SK-N-DZ (cell line): ENCODE measurements around the gene ALDH3A2.

GRCh38 chr17:19648691-19649321 is at the start of gene ALDH3A2:
Gene ALDH3A2, plus strand, starts transcription at chr17:19648751.
RAMPAGE:
- cytosol, long total RNA, result start-site peak on the plus strand at chr17:19648771-19648797, 76 and 48 reads in 2 replicates; start-site peak on the plus strand at chr17:19648863-19648967, 89 and 144 reads in 2 replicates
- nucleus, long total RNA, result start-site peak on the plus strand at chr17:19648771-19648846, 40 and 24 reads in 2 replicates

GRCh38 chr17:19724454-19725333 is 8.3 kb upstream of the SLC47A2 start:
RAMPAGE:
- cytosol, long total RNA, result no peak
- nucleus, long total RNA, result no peak

DNA sequence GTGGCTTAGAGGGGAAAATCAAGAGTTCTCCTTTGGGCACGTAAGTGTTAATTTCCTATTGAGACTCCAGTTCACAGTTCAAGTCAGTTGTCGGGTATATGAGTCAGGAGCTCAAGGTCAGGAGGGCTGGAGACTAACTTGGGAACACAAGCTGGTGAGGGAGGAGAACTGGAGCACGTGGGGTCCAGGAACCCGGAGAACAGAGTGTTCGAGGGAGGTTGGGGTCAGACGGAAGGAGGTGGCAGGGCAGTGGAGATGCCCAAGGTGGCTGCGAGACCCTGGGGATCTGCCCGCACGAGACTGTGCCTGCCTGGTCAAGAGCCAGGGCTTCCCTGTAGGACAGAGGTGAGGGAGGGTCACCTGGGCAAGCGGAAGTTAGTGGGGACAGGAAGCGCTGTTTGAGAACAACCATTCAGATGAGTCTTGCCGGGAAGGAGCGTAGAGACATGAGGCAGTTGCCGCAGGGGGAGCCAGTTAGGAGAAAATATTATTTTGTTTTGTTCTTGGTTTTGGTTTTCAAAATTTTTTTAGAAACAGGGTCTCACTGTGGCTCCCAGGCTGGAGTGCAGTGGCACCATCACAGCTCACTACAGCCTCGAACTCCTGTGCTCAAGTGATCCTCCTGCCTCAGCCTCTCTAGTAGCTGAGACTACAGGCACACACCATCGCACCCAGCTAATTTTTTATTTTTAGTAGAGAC is 11.9 kb downstream of the ALDH3A1 start:
RAMPAGE:
- cytosol, long total RNA, result no peak
- nucleus, long total RNA, result no peak

RAMPAGE:
- cytosol, long total RNA, result no peak
- nucleus, long total RNA, result no peak
Observed at GRCh38 chr17:19969822-19970737, 7.5 kb downstream of the AKAP10 start.

DNA sequence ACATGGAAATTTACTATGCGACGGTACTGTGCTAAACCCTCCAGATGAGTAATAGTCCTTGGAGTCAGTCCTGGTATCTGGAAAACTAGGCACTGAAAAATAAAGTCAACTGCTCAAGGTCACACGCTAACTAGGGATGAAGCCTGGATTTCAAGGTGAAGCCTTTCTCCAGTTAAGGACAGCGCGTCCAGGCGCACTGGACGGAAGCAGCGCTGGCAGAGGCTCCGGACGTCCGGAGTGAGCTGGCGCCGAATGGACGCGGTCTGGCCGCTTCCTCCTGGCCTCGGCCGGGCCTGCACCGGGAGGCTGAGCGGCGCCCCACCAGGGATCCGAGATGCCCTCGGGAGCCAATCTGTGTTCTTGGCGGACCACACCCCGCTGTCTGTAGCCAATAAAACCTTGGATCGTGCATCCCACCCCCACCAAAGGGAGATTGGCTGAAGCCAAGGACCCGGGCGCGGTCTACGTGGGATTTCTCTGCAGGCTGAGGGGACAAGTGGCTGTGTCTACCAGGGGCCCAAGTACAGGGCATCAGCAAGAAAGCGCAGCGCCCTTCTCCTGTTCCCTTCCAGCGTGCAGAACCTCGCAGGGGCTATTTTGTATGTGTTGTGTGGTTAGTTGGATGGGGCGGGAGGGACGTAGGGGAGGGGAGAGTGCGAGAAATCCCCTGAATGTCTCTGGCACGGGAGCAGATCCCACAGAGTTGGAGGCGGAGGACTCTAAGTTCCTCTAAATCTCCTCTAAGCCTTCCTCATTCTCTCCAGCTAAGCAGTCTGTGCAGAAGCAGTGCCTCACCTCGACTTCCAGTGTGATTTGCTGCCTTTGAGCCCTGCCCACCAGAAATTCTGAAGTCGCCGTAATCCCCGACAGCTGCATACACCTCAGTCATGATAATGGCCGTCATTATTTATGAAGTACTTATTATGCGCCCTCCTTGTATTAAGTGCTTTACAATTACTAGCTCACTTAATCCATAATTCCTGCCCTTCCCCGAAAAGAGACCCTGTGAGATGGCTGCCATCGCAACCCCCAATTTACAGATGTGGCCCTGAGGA is 2.5 kb upstream of the AKAP10 start:
RAMPAGE:
- cytosol, long total RNA, result no peak
- nucleus, long total RNA, result no peak

RAMPAGE:
- cytosol, long total RNA, result no peak
- nucleus, long total RNA, result no peak
Observed at GRCh38 chr17:20010951-20011434, 1.8 kb downstream of the SPECC1 start.

GRCh38 chr17:20090977-20092394 is 82.3 kb downstream of the SPECC1 start:
RAMPAGE:
- cytosol, long total RNA, result no peak
- nucleus, long total RNA, result no peak

DNA sequence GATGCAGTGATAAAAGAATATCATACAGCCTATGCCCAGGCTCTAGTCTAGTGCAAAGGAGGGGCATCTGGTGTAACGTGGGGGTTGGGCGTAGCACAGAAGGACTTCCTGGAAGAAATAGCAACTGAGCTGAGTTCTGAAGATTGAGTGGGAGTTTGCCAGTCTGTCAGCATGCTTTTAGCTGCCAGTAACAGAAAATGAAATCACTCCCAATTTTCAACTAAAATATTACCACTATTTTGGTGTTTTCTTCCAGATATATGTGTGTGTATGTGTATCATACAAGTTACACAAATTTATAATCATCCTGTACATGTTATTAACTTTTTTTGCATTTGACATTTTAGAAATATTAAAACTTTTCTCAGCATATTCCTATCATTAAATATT is 197.0 kb downstream of the SPECC1 start:
RAMPAGE:
- cytosol, long total RNA, result no peak
- nucleus, long total RNA, result no peak

DNA sequence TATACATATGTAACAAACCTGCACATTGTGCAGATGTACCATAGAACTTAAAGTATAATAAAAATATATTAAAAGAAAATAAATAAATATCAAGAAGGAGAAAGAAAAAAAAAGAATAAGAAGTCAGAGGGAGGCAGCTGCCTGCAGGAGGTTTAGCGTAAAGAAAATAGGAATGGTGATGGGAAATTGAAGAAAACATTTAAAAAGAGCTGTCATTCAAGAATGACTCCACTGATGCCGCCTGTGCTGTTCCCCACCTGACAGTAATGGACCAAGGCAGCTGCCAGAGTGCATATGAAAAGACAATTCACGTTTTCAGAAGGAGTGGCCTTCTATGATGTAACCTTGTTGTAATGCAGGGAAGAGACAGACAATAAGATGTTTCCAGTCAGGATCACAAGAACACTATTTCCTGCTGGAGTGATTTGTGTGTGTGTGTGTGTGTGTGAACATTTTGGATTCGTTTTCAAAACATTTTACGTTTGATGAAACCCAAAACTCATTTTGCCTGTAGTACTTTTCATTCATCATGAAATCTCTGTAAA is 203.8 kb downstream of the LGALS9B start:
RAMPAGE:
- cytosol, long total RNA, result no peak
- nucleus, long total RNA, result no peak

DNA sequence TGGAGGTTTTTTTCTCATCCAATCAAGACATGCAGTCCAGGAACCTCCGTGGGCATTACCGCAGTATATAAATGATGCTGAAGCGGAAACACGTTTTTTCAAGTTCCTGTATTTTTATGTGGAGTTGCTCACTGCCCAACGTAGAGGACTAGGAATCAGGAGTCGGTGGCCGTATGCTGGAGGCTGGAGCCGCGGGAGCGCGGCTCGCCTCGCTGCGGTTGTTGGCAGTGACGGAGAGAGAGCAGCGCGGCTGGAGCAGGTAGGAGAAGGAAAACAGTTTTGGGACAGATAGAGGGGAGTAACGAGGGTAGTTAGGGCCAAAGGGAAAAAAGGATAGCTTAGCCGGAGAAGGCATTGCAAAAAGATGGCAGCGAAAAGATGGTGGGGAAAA is 174.4 kb downstream of the USP22 start:
RAMPAGE:
- cytosol, long total RNA, result no peak
- nucleus, long total RNA, result start-site peak on the plus strand centred at position 148 of the sequence, 21 bp wide, 20 and 12 reads in 2 replicates

RAMPAGE:
- cytosol, long total RNA, result no peak
- nucleus, long total RNA, result no peak
Observed at GRCh38 chr17:21000878-21001314, 41.9 kb downstream of the USP22 start.

DNA sequence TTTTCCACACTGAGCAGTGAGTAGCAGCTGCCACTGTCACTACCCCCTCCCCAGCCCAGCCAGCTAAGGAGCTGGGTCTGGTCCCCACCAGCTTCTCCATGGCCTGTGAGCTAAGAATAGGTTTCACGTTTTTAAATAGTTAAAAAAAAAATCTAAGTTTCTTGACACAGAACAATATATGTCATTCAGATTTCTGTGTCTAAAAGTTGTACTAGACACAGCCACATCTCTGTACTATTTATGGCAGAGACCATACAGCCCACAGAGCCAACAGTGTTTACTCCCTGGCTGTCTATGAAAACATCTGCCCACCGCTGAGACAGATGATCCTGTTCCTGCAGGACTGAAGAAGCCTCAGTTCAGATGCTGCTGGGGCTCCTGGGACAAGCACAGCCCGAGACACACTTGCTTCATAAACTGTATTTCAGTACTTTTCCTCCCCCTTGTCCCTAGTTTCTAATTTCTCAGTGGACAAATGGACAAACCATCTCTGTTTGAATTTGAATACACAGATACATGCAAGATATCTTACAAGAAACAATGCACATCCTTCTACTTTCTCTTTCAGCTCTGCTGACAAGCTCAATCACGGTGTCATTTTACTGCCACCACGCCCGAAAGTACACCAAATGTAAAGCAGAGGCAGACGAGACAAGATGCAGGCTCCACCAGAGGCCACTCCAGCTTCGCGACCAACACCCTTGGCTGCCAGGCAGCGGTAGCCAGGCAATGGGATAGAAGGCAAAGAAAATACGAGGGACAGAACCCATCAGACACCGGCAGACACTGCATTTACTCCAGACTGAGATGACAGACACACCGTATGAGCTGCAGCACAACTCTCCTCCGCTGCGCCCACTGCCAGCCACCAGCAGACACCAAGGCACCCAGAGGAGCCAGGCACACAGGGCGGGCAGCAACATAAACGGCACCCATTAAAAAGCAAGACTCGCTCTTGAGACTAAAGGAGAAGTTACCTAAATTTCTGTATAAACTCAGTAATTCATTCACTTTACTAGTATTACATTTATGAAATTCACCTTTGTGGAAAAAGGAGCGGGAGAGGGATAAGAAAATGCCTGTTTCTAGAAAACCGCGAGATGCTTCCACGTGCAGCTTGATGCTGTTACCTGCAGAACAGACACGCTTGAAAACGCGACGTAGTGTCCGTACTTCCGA is 41.1 kb downstream of the USP22 start:
RAMPAGE:
- cytosol, long total RNA, result no peak
- nucleus, long total RNA, result no peak

RAMPAGE:
- cytosol, long total RNA, result no peak
- nucleus, long total RNA, result no peak
Observed at GRCh38 chr17:21017725-21018407, 24.9 kb downstream of the USP22 start.

RAMPAGE:
- cytosol, long total RNA, result no peak
- nucleus, long total RNA, result no peak
Observed at GRCh38 chr17:21132339-21132949, 5.7 kb downstream of the DHRS7B start.

DNA sequence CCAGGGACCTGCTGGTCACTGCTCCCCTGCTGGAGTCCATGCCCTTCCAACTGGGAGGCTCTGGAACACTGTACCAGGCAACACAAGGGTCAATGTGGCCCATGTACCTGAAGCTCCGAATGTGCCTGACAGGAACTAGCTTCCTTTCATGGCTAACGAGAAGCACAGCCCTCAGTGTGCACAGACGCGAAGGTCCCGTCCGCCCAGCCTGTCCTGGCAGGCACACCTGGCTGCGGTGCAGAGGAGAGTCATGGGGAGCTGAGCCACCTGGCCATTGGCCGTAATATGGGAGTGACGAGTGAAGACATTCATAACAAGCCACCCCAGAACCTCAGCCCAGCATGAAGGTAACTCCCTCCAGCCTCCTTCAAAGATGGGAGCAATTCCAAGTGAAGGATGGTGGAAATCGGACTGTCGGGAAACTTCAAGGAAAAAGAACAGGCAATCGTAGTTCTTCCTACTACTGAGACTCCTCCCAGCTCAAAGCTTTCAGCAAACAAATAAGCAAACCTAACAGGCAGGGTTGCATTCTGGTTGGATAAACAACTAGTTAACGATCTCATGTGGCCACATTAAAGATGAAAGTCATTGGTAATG is 13.3 kb downstream of the TMEM11 start:
RAMPAGE:
- cytosol, long total RNA, result no peak
- nucleus, long total RNA, result no peak

RAMPAGE:
- cytosol, long total RNA, result no peak
- nucleus, long total RNA, result no peak
Observed at GRCh38 chr17:21211503-21212508, 2.2 kb downstream of the TMEM11 start.

GRCh38 chr17:21300922-21301523 is 16.5 kb downstream of the MAP2K3 start:
RAMPAGE:
- cytosol, long total RNA, result no peak
- nucleus, long total RNA, result no peak

GRCh38 chr17:21452270-21452720 is 76.1 kb downstream of the KCNJ12 start:
RAMPAGE:
- cytosol, long total RNA, result no peak
- nucleus, long total RNA, result no peak

GRCh38 chr17:21574057-21574700 is 118.1 kb upstream of the KCNJ18 start:
RAMPAGE:
- cytosol, long total RNA, result start-site peak on the minus strand at chr17:21574416-21574522, 33 and 36 reads in 2 replicates
- nucleus, long total RNA, result no peak

DNA sequence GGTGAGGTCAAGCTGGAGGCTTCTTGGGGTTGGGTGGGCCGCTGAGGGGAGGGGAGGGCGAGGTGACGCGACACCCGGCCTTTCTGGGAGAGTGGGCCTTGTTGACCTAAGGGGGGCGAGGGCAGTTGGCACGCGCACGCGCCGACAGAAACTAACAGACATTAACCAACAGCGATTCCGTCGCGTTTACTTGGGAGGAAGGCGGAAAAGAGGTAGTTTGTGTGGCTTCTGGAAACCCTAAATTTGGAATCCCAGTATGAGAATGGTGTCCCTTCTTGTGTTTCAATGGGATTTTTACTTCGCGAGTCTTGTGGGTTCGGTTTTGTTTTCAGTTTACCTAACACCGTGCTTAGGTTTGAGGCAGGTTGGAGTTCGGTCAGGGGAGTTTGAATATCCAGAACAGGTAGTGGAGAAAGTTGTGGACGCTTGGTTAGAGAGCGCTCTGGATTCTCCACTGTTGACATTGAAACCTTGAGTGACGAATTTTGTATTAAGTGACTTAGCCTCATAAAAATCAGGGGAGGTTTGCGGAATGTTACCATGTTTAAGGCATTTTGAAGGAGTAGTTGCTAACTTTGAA is 511.2 kb downstream of the KCNJ18 start:
RAMPAGE:
- cytosol, long total RNA, result no peak
- nucleus, long total RNA, result no peak